Neural cell (in vitro differentiated cells): ENCODE measurements around a stretch of chr6.

GRCh38 chr6:33274187-33275085, 2.5 kb upstream of the B3GALT4 start:
- RAMPAGE, long total RNA: no peak

DNA sequence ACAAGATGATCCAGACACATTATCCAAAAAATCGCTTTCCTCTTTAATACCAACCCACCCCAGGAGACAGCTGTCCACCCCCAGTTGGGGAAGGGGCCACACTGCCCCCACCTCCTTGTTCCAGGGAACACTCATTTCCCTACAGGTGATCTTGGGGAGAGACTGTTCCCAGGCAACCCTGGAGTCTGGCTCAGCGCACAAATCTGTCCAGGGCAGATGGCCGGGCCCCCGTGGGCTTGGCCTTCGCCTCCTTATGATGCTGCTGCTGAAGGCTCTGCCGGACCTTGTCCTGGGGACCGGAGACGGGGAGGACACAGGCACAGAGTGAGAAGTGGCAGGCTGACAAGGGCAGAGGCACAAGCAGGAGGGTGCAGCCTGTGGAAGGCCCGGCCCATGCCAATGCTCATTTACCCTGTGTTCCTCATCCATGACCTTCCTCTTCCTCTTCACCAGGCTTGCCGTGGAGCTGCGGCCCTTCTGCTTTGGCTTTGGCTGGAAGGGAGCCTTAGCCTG, 2.2 kb downstream of the B3GALT4 start:
- RAMPAGE, long total RNA: no peak

- RAMPAGE, long total RNA: no peak
Observed at GRCh38 chr6:33280363-33281240, 3.7 kb downstream of the B3GALT4 start.

- RAMPAGE, long total RNA: no peak
Observed at GRCh38 chr6:33297825-33298040, 1.0 kb downstream of the RGL2 start.

- RAMPAGE, long total RNA: no peak
Observed at GRCh38 chr6:33302904-33303217, 4.1 kb upstream of the RGL2 start.

- RAMPAGE, long total RNA: no peak
Observed at GRCh38 chr6:33314841-33315546, 1.1 kb upstream of the TAPBP start.

DNA sequence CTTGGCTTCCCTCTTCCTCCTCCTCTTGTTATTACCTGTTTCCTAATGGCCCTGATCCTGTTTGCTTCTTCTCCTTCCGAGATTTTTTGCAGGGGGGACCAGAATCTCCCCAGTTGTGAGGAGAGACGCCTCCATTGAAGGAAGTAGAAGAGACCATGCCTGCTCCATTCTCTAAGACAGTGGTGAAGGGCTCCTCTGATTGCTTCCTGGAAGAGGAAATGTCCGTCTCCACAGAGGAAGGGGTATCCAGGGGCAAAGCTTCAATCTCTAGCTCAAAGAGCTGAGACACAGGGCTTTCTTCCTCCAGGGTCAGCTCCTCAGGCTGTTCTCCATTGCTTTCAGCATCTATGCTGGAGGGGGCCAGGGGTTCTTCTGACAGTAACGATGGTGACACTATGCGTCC, 1.8 kb upstream of the ZBTB22 start:
- RAMPAGE, long total RNA: no peak

GRCh38 chr6:33418567-33418776, 565 bp upstream of the CUTA start:
- RAMPAGE, long total RNA: no peak

- RAMPAGE, long total RNA: no peak
Observed at GRCh38 chr6:33450405-33450748, 4.0 kb upstream of the ZBTB9 start.

DNA sequence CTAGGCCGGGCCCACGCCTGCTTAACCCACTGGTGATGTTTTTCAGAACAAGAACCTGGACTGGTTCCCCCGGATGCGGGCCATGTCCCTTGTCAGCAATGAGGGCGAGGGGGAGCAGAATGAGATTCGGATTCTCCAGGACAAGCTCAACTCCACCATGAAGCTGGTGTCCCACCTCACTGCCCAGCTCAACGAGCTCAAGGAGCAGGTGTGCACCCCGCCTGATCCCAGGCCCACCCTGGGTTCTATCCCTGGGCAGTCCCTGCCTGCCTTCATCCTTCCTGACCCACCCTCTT, 16.7 kb downstream of the UQCC2 start:
- RAMPAGE, long total RNA: no peak

GRCh38 chr6:33731664-33732741, 14.7 kb downstream of the IP6K3 start:
- RAMPAGE, long total RNA: no peak

DNA sequence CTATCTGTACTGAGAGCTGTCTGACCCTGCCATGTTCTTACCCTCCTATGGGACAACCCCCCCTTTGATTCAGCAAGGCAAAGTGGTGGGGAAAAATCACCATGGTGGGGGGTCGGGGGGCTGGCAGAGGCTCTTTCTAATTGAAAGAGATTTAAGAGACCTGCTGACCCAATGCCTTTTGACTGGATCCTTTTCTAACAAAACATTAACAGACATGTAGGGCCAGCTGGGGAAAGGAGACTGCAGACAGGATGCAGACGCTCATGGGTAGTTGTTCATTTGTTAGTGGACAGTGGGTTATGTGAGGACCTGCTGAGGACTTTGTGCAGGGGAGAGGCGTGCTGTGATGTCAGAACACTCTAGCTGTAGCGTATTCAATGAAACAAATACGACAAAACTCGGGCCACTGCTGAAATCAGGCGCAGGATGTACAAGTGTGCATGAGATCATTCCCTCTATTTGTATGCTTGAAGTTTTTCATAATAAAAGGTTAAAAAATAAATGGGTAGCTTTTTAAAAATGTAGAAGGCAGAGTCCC, 1.2 kb downstream of the IP6K3 start:
- RAMPAGE, long total RNA: no peak

DNA sequence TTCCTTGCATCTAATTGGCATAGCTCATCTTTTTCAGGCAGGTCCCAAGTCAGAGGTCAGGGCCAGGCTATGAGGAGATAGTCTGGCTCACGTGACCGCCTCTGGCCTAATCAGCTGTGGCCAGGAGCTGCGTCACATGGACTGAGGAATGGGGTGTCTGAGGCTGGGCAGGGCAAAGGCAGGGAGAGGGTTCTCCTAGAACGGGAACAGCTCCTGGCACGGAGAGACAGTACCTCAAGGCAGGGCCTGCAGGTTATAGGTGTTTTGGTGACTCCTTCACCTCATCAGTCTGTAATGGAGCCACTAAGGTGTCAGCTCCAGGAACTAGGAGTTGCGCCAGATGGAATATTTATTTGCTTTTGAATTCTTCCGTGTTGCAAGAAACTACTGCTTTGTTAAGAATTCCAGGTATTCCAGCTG, 36.7 kb upstream of the MLN start:
- RAMPAGE, long total RNA: no peak

DNA sequence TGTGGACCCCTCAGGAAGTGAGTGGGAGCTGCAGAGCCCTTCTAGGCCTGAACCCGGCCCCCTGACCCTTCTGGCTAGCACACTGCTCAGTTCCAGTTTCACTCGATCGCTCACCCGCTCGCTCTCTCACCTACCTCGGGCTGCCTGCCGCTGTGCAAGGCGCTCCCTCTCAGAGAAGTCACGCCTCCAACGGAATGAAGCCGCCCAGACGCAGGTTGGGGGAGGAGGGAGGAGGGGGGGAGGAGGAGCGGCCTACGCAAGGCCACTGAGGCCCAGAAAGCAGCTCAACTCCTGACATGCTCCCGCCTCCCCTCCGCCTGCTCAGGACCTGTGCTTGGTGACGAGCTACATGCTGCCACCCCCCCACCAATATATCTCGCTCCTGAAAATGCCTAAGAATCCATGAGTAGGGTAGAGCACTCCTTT, 3.3 kb downstream of the GRM4 start:
- RAMPAGE, long total RNA: no peak

DNA sequence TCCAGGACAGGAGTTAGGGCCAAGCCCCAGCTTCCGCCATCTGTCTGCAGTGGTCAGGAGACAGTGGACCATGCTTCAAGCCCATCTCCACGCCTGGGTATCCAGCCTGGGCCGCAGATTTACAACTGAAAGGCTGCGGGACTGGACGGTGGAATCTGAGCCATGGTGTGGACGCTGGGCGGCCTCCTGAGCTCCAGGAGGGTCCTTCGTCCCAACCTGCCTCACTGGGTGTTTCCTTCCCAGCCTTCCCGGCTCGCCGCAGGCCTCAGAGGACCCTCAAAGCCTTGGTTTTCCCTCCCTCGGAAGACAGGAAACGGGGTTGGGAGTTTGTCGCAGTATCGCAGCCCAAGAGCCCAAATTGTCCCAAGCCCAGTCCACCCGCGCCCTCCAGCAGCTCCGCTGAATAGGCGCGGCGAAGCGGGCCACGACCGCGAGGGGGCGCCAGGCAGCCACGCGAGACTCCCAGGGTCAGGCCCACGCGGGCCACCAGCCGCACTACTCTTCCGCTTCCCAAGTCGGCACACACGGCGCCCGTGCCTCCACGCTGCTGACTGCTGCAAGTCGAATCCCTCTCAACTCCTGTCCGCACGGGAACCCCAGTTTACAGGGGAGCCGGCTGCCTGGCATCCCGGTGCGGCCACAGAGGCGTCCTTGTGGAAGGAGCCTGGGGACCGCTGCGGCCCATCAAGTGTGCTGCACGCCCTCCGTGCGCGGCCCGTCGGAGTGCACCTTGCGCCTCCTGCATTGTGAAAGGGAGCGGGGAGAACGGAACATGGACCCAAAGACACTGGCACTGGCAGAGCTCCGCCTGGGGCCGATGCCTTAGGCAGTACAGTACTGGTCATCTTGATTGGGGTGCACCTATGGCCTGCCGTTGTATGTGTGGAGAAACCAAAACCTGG, 40.4 kb upstream of the HMGA1 start:
- RAMPAGE, long total RNA: no peak

DNA sequence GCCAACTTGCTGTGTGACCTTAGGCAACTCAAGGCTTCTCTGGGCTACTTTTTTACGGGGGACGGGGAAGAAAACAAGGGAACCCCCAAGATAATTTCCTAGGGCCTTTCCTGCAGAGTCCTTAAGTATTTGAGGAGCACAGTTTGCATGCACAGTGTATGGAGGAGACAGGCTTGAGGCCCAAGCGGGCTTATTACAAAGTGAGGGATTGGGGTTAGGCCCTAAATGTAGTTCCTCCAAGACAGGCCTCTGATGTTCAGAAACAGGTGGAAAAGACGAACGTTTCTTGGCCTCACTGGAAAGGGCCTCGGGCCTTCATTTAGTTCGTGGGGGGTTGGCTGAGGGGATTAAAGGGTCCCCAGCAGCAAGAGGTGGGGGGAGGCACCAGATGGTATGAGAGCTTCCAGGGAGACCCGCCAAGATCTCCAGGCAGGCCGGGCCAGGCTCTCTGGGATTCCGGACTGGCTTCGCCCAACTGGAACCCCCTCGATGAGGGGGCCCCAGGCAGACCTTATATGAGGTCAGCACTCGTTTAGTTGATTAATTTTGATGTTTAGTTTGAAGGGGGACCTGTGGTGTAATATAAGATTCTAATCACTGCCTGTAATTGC, 1.9 kb downstream of the HMGA1 start:
- RAMPAGE, long total RNA: no peak

DNA sequence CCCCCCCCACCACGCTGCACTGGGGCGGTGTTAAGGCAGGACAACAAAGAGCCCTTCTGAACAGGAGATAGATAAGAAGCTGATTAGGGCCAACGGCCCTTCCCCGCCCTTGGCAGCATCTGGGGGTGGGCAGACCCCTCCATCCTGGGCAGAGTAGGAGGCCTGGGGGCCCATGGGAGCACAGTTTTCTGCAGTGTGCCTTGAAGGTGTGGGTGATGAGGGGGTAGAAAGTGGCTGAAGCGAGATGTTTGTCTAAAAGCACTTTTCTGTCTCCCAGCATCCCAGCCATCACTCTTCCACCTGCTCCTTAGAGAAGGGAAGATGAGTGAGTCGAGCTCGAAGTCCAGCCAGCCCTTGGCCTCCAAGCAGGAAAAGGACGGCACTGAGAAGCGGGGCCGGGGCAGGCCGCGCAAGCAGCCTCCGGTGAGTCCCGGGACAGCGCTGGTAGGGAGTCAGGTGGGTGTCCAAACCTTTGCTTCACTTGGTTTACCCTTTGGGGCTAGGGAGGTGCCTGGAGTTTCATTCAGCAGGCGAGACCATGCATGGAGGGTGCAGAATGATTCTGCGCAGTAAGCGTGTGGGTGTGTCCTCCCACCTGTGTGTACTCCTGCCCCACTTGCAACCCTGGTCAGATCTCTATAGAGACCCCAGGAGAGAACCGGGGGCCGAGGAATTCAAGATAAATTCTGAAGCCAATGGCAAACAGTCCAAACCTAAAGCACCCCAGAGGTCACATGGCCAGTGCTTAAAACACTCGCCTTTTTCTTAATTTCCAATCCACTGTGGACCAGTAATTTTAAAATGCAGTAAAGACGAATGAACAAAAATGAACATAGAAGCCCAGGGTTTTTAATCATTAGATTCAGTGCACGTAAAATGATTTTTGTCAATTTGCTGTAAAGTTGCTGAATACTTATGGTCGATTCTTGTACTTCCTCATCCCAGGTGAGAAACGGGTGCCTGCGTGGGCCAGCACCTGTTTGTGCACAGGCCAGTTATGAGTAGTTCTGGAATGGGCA, 4.1 kb downstream of the HMGA1 start:
- RAMPAGE, long total RNA: no peak

DNA sequence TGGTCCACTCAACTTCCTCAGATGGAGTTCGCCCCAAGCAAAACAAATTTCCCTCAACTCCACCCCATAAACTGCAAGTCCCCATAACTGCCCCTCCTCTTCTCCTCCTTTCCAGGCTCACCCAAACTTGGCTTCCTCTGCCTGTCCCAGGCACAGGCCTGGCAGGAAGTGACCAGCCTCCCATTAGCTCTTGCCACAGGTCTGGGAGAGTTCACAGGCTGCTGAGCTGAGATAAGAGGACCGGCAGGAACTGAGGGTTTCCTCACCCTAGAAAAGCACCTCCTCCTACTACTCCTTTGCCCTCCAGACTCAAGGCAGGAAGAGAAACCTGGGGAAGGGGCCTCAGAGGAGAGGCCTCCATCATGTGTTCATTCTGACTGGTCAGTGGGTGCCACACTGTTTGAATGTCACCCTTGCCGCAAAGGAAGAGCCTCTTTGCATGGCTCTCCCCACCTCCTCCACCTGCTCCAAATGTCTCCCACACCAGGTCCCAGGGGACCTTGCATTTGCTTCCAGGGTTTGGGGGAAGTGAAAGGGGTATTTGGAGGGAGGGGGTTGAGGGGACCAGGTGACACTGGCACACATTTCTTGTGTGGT, 24.6 kb upstream of the SMIM29 start:
- RAMPAGE, long total RNA: no peak

- RAMPAGE, long total RNA: no peak
Observed at GRCh38 chr6:34324689-34325286, 67.7 kb downstream of the NUDT3 start.

DNA sequence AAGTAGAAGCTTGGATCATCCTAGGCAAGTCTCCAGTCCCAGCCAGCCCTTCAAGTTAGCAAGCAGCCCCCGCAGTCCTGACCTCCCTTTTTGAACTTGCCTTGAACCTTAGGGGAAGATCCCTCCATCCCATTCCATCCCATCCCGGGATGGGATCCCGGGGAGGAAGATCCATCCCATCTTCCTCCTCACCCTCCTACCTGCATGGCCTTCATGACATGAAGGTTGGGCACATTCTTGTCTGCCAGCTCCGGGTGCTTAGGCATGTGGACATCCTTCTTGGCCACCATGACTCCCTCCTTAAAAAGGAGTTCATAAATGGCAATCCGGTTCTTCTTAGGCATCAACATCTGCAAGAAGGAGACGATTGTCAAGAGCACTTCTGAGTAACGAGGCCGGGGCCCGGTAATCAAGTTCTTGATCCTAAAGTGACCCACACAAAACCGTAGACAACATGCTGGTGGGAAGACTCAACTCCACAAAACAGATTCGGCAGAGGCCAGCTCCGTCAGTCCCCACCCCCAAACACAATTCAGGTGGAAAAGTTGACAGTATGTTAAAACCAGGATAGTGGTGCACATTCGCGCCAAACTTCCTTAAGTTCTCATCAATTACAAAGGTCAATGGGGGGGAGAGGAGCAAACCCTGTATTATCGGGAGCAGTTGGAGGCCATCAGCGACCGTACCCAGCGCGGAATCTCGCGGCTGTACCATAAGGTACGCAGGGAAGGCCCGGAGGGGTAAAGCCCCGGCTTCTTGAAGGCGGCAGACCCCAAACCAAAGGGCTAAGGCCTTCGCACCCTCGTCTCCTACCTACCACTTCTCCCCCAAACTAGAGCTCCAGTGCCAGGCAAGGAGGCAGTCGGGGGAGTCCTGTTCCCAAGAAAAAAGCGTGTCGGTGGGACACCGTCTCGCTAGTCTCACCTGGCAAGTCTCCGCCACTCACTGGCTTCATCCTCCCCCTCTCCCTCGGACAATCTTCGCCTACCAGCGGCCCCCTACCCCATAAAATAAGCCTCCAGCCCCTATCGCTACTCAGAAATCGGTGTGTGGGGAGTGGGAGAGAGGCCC, 662 bp downstream of the RPS10 start:
- RAMPAGE, long total RNA: no peak